SK-MEL-5 (cell line): ENCODE data around the genes CXCL14 and HSPA9.

RAMPAGE:
- cytosol, long total RNA, result no peak
- long total RNA, result no peak
- nucleus, long total RNA, result no peak
Measured at GRCh38 chr5:135434152-135434566, 13.0 kb downstream of the DCANP1 start.

RAMPAGE:
- cytosol, long total RNA, result no peak
- long total RNA, result no peak
- nucleus, long total RNA, result no peak
Measured at GRCh38 chr5:135578589-135579320, at the start of gene CXCL14. Gene CXCL14, minus strand, starts transcription at chr5:135578991.

DNA sequence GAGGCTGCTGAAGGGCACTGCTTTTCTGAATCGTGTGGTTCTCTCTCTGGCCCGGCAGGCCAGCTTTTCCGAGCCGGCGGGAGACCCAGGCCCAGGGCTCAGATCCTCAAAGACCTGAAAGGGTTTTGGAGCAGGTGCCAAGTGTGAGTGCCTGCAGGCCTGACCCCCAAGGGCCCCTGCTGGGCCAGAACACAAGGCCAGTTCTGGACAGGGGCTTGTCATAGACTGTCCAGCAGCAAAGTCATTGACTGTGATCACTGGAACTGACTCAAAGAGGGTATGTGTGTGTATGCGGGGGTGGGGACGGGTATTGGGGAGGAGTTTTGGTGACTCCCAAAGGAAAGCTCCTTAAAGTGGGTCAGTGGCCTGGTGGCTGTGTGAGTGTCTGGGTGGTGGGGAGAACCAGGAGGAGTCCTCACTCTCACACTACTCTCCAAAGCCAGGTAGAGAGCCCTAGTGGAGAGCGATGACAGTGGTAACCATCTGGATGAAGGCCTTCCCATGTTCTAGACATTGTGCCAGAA is 592 bp upstream of the CXCL14 start:
RAMPAGE:
- cytosol, long total RNA, result no peak
- long total RNA, result no peak
- nucleus, long total RNA, result no peak

GRCh38 chr5:135990393-135991179 is 35.8 kb upstream of the LECT2 start:
RAMPAGE:
- cytosol, long total RNA, result no peak
- long total RNA, result no peak
- nucleus, long total RNA, result no peak

DNA sequence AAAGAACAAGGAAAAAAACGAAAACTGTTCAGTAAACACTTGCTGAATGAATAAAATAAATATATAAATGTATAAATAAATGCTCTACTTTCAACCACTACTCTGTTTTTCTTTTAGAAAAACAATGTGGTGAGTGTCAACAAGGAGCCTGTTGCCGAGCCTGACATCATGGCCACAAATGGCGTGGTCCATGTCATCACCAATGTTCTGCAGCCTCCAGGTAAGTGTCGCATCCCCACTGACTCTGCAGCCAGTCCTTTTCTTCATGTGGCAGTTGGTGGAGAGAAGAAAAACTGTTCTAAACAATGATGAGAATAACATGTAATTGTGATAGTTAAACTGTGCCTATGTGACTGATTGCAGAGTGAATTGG is 31.9 kb downstream of the TGFBI start:
RAMPAGE:
- cytosol, long total RNA, result no peak
- long total RNA, result no peak
- nucleus, long total RNA, result no peak

DNA sequence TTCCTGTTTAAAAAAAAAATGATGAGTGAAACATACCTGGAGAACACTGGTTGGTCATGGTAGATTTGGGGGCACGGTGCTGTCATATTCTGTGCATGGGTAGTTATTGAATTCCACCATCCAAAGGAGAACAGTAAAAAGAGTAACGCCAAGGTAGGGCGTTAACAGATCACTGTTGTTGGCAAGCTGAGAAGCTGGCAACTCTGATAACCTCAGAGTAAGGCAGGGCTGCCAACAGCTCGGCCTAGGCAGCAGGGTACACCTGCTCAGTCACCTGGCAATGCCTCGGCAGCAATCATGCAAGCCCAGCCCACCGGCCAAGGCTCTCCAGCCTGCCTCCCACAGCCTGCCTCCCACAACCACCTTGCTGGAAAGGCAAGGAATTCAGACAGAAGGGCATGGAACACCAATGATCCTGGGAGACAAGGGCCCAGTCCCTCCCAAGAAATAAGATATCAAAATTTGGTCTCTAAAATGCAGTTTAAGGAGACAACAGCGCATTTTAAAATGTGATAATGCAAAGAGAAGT is 63.9 kb downstream of the KLHL3 start:
RAMPAGE:
- cytosol, long total RNA, result no peak
- long total RNA, result no peak
- nucleus, long total RNA, result no peak

DNA sequence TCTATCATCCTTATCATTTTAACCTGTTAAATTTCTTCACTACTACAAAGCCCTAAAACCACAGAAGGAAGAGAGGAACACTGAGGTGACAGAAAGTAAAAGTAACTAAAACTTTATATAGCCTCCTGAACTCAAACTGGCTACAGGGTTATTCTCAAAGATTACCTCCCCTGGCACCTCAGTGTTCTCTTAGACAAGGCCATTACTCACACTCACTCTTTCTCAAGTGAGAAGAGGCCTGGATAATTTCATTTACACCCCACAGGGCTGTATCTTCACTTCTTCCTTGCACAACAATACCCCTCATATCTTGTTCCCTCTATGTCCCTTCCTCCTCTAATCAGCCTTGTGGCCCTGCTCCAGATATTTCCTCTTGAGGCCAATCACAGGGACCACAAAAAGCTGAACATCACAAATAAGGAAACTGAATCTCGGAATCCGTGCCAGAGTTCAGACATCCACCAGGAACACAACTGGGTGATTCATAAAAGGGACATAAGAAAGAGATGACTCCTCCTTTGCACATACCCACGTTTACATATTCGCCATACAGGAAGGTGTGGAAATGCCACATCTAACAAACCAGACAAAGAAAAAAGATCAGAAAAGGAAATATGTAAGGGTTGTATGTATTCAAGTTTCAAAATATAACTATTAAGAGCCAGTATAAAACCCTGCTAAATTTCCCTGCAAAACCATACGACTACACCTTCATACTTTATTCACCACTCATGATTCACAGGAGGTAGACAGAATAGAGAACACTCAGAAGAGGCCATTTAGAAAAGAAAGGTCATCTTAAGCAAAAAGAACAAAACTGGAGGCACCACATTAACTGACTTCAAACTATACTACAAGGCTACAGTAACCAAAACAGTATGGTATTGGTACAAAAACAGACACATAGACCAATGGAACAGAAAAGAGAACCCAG is 1.7 kb upstream of the KLHL3 start:
RAMPAGE:
- cytosol, long total RNA, result no peak
- long total RNA, result no peak
- nucleus, long total RNA, result no peak

RAMPAGE:
- cytosol, long total RNA, result no peak
- long total RNA, result no peak
- nucleus, long total RNA, result no peak
Measured at GRCh38 chr5:137871616-137871964, 3.9 kb downstream of the MYOT start.

DNA sequence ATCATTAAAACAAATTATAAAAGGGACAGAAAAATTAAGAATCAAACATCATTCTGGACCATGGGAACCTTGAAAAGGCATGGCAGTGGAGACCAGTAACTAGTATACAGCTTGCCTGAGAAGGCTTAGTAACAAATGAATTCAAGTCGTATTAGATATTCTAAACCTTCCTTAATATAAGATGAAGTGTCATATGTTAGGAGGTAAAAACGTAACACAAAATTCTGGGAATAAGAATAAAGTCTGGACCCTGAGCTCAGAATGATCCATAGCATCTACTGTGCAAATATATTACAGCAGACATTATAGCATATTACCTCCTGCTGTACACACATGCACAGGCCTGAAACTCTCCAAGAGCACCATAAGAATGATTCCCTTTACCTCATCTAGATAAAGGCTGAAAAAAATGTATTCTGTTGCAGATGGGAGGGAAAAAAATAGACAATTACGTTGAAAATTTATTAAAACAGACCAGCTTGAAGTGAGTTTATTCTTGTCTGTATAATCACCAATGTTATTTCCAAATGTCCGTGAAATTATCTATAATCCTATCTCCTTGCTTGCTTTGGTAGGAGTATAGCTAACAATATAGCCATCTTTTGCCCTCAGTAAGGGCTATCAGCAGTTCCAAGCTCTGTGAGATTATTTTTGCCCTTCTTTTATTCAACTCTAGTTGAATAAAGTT is 8.9 kb downstream of the KIF20A start:
RAMPAGE:
- cytosol, long total RNA, result no peak
- long total RNA, result no peak
- nucleus, long total RNA, result no peak

RAMPAGE:
- cytosol, long total RNA, result no peak
- long total RNA, result no peak
- nucleus, long total RNA, result no peak
Measured at GRCh38 chr5:138230295-138230679, 17.2 kb upstream of the CDC23 start.

GRCh38 chr5:138337283-138337672 is 788 bp upstream of the FAM53C start:
RAMPAGE:
- cytosol, long total RNA, result no peak
- long total RNA, result no peak
- nucleus, long total RNA, result no peak

GRCh38 chr5:138338525-138338853 is 423 bp downstream of the FAM53C start:
RAMPAGE:
- cytosol, long total RNA, result no peak
- long total RNA, result no peak
- nucleus, long total RNA, result no peak

RAMPAGE:
- cytosol, long total RNA, result no peak
- long total RNA, result no peak
- nucleus, long total RNA, result no peak
Measured at GRCh38 chr5:138448635-138449430, 10.0 kb downstream of the REEP2 start.

DNA sequence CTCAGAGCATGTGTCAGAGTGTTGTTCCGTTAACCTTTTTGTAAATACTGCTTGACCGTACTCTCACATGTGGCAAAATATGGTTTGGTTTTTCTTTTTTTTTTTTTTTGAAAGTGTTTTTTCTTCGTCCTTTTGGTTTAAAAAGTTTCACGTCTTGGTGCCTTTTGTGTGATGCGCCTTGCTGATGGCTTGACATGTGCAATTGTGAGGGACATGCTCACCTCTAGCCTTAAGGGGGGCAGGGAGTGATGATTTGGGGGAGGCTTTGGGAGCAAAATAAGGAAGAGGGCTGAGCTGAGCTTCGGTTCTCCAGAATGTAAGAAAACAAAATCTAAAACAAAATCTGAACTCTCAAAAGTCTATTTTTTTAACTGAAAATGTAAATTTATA is 3.4 kb downstream of the EGR1 start:
RAMPAGE:
- cytosol, long total RNA, result no peak
- long total RNA, result no peak
- nucleus, long total RNA, result no peak

GRCh38 chr5:138504557-138505548 is 38.2 kb downstream of the ETF1 start:
RAMPAGE:
- cytosol, long total RNA, result no peak
- long total RNA, result no peak
- nucleus, long total RNA, result no peak

DNA sequence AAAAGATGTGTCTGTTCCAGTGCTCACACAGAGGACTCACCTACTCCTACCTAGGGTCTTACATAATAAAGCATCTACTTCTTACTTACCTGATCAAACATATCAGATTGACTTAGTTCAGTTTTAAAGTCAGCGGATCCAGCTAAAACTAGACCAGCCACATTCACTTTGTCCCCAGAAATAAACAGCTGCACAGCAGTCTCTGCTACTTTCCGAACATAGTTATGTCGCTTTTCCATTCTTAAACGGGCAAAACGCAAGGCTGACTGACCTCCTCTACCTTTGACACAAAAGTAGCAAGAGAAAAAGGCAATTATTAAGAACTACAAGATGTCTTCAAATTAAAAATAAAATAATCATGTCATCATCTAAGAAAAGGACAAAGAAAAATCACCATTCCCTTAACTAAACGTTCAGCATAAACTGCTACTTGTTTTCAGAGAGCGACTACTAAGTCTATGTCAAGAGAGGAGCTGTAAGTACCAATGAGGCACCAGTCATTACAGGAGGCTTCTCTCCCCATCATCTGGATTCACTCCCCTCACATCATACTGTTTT is 30.3 kb downstream of the ETF1 start:
RAMPAGE:
- cytosol, long total RNA, result no peak
- long total RNA, result no peak
- nucleus, long total RNA, result no peak

RAMPAGE:
- cytosol, long total RNA, result no peak
- long total RNA, result no peak
- nucleus, long total RNA, result no peak
Measured at GRCh38 chr5:138517207-138517857, 25.7 kb downstream of the ETF1 start.

RAMPAGE:
- cytosol, long total RNA, result no peak
- long total RNA, result no peak
- nucleus, long total RNA, result no peak
Measured at GRCh38 chr5:138528955-138529154, 14.2 kb downstream of the ETF1 start.

DNA sequence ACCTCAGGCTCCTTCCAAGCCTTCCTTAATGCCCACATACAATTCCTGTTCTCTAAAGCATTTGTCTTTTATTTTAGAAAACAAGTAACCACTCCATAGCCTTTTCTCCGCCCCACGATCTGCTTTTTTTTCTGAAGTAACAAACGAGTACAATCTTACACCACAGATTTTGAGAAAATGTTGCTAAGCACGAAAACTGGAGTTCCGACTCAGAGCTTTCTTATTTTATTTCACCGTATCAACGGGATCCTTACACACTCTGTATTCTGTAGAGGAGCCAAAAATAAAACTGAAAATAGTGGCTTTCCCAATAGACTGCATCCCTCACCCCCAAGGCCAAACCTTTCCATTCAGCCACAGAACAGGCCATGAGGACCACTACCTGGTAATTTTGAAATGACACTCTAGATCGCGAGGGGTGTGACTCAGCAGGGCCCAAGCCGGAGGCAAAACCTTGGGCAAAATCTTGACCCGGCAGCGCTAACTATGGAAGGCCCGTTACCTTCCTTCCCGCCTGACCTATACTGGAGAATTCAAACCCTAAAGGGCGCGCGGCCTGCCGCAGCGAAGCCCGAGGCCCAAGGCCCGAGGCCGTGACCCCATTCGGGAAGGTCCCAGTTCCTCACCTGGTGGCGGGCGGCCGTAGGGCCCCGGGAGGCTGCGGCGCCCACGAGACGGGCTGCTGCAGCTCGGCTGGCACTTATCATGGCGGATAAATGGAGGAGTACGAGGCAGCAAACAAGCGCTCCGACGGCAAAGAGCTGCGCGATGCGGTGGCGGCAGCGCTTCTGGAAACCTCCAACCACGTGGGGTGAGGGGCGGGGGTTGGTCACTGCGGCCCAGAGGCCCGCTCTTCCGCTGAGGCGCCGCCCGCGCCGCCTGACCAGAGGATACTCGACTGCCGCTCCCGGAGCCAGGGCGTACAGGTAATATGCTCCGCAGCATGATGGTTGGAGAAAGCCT is at the start of gene HSPA9:
TSS of gene HSPA9 (minus strand) at position 790 of the 963 bp plus-strand sequence.
RAMPAGE:
- cytosol, long total RNA, result start-site peak on the minus strand centred at position 773 of the sequence, 96 bp wide, 5,446 and 4,546 reads in 2 replicates
- long total RNA, result start-site peak on the minus strand centred at position 765 of the sequence, 88 bp wide, 4,348 and 3,692 reads in 2 replicates
- nucleus, long total RNA, result start-site peak on the minus strand centred at position 755 of the sequence, 91 bp wide, 2,950 and 662 reads in 2 replicates

DNA sequence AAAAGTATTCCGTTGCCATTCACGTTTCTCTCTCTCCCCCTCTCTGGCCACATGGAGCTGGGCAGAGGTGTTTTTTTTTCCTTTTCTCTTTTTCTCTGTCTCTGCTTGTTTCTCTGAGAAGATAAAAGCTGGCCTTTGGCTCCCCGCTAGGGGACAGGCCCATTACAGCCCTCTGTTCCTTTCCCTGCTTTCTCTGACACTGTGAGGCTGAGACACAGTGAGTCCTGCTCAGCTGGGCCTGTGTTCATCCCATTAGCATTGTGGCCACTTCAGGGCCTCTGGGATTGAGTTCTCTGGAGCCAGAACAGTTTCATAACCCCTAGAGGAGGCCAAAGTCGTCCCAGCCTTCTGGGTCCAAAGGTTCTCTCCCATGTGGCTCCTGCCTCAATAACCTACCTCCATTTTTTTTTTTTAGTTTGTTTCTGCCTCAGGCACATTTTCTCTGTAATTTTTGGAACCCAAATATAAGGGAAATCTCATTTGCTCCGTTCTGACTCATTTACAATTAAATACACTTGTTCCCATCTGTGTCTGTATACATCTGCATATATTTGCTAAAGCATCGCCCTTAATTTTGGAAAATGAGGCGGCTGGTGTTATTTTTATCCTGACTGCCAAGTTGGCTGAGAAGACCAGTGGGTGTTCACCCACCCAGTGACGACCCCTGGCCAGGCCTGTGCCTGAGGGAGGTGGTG is 27.4 kb upstream of the CTNNA1 start:
RAMPAGE:
- cytosol, long total RNA, result no peak
- long total RNA, result no peak
- nucleus, long total RNA, result no peak